Left ventricle myocardium (tissue), 1 donor: ENCODE measurements around a stretch of chr7.

DNA sequence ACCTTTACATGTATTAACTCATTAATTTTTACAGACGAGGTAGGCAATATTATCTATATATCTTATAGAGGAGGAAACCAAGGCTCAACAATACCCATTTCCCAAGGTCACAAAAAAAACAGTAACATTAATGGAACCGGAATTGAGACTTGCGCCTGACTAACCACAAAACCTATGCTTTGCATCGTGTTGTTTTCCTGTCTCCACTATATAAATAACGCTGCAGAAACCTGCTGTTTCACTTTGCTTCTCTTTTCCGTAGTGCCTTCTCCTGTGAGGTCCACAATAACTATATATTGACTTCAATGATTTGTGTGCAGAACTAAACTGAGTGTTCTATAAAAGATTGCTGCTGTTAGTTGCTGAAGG, 97.7 kb upstream of the RPA3 start:
- PRO-cap, result no peak

DNA sequence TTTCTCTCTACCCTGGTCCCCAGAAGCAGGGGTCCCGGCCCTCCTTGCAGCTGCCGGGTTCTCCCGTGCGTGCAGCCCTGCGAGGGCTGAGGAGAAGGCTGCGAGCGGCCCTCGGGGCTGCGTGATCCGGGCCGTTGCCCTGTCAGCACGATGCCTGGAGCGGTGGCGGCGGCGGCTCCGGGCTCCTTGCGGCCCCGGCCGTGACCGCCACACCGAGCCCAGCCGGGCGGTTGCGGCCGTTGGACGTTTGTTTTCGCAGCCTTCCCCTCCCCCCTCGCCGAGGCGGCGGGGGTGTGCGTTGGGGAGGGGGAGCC, 254 bp downstream of the GLCCI1 start:
- PRO-cap, result bidirectional peak, plus-strand start outside the sequence, minus-strand start at position 249 of the sequence

DNA sequence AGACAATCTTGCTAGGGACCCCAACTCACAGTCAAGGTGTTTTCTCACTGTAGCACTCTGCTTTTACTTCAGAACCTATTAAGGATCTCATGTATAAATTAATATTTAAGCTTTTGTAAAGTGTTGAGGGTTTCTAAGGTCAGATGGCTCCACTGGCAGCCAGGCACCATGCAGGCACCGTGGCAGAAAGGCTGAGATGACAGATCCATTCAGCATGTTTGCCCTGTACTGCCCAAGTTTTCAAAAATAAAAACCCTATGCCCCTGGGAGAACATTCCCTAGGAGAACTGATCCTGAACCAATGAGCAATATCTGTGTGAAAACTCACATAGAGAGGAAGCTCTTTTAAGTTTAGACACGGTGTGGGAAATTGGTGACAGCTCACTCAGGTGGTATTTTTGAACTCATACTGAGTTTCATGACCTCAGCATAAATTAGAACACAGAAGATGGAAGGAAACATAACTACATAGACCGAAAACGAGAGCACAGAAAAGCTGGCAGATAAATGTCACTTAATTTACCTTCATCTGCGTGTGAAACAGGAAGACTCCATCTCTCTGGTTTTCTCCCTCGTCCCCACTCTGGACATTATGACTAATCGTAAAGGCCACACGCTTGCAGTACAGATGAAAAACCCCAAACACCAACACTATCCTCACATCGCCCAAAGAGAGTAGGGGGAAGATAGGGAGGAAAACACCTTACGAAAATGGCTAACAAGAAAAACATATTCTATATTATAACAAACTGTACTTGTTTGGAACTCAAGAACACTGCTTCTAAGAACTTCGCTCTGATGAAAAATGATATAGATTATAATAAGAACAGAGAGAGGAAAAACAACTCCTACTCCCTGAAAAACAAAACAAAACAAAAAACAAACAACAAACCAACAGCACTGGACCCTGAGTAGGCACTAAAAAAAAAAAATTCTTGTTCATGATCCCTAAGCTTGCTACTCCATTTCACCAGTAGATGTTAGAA, 127.7 kb downstream of the ICA1 start:
- PRO-cap, result no peak

- PRO-cap, result no peak
Measured at GRCh38 chr7:8260861-8261220, 1.1 kb downstream of the ICA1 start.

DNA sequence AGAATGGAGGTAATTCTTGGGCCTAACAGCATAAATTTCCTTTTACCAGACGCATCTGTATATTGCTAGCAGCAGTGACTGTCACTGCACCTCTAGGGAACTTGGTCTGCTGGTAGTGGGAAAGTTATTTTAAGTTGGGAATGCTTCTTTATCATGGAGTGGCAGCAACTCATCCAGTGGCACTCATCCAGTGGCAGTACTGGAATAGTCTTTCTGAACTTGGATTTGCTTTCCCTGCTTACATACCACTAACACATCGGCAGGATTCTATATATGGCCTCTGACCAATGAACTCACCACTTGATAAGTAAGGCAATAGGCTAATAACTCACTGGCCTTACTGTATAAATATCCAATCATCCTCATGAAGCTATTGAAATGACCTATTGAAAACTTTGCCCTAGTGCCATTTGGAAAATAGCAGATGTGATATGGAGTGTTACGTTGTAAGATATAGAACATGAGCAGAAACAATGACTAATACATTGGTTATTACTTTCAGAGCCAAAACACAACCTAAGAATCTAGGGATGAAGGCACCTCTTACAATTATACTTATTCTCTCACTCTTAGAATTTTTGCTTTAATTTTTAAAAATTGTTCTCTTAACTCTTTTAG, 22.1 kb upstream of the ICA1 start:
- PRO-cap, result unidirectional peak, minus-strand start at position 117 of the sequence

- PRO-cap, result no peak
Measured at GRCh38 chr7:8441901-8442117, 8.4 kb downstream of the NXPH1 start.

DNA sequence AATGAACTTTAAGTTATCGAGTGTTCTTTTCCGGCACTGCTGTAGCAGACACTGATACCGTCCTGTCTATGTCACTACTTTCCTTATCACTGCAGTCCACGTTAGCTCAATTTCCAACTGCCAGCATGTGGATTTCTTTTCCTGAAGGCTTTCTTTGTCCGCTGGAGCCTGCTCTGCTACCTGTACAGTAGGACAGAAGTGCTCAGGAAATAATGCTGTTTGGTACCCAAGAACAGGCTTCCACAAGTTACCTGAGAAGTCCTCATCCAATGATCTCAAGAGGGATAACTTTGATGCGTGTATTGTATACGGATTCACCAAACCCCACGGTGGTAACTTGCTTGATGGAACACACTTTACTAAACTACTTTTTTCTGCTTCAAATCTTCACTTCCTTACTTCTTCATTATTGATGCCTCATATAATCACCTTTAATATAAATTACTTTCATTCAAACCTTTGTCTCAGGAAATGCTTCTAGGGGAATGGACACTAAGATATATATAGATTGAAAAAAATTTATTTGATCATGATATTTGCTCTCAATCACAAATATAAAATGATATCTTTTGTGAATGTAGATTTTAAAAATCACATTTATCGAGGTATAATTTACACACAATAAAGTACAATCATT, 329.6 kb downstream of the NXPH1 start:
- PRO-cap, result no peak

GRCh38 chr7:9995764-9995985, 944.3 kb downstream of the NDUFA4 start:
- PRO-cap, result no peak

- PRO-cap, result no peak
Measured at GRCh38 chr7:10779724-10780449, 160.1 kb downstream of the NDUFA4 start.

DNA sequence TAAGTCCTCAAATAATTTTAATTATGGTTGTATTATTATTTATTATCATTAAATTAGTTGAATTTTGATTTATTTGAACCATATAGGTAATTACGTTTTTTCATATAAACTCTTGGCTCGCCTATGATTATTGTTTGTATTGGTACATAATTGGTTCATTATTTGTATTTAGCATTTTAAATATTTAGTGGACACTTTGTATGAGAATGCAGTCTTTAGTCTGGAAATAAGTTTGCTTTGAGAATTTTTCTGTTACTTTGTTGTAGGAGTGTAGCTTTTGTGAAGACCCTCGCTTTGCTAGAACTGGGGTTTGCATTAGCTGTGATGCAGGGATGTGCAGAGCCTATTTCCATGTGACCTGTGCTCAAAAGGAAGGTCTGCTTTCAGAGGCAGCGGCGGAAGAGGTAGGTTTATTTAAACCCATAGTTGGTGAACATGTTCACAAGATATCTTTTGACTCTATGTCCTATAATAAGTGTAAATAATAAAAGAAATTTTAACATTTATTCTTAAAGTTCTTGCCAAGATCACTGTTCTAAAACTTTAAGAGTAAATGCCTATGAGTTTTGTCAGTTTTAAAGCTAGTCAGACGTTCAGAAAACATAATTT, 54.8 kb downstream of the PHF14 start:
- PRO-cap, result no peak

GRCh38 chr7:11152325-11152959, 178.8 kb downstream of the PHF14 start:
- PRO-cap, result no peak

GRCh38 chr7:11193831-11194278, 220.2 kb downstream of the PHF14 start:
- PRO-cap, result no peak

GRCh38 chr7:11636197-11637147, 195.5 kb downstream of the THSD7A start:
- PRO-cap, result no peak

GRCh38 chr7:12094457-12094954, 116.6 kb upstream of the TMEM106B start:
- PRO-cap, result no peak

GRCh38 chr7:12839634-12840165, 152.3 kb downstream of the ARL4A start:
- PRO-cap, result no peak

DNA sequence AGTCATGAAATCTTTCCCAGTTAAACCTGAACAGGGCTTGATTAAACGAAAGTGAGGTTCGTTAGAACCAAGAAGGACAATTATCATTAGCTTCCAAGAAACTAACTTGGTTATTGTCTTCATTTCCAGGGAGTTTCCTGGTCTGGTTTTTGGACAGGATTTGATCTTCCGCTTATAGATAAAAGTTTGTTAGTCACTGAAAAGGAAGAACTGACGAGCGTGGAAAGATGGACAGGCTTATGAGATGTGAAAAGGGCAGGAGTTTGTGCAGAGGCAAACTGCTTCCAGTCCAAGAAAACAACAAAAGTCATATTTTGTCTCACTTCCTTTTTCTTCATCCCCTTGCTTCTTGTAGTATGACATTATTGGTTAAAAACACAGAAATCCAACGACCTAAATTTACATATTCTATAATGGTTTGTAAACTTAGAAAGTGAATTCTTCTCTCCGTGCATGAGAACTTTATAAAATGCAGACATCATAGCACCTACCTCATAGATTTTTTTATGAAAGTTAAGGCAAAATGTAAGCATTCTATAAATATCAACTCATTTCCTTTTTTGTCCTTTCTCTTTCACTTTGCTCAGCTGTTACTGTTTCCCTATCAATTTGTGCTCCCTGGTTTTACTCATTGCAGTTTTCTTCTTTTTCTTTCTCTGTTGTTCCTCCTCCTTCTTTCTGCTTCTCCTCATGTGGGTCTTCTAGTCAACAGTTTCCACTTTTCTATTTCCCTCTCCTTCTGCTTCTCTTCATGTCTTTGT, 370.1 kb downstream of the ARL4A start:
- PRO-cap, result no peak

GRCh38 chr7:13920374-13920564, 69.2 kb downstream of the ETV1 start:
- PRO-cap, result no peak

- PRO-cap, result no peak
Measured at GRCh38 chr7:13980051-13980610, 9.3 kb downstream of the ETV1 start.

GRCh38 chr7:15547043-15547999, 14.5 kb downstream of the AGMO start:
- PRO-cap, result no peak

DNA sequence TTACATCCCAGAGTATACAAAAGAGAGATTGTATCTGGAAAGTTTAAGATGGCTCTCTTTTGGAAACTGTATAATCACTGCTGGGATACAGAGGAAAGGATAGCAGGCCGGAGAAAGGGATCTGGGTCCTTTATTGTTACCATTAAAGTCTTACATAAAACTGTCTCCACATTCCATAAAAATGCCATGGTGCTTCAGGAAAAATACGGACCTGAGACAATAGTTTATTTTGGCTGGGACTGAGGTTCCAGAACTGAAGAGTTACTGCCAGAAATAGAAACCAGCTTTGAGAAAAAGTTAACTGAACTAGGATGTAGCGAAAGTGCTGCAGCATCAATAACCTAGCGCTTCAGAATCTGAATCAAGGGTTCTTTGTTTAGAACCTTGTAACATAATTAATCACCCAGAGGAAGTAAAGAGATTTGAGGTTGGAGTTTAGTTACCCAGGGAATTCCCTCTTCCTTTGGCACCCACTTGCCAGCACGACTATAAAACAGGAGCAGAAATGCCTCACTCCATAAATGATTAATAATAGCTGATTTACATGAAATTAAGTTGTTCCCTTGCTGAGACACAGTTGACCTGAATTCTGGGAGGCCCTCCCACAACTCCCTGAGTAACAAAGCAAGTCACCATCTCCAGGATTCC, 37.9 kb downstream of the MEOX2 start:
- PRO-cap, result no peak